AG09309 (cell line): ENCODE measurements around a stretch of chr5.

DNA sequence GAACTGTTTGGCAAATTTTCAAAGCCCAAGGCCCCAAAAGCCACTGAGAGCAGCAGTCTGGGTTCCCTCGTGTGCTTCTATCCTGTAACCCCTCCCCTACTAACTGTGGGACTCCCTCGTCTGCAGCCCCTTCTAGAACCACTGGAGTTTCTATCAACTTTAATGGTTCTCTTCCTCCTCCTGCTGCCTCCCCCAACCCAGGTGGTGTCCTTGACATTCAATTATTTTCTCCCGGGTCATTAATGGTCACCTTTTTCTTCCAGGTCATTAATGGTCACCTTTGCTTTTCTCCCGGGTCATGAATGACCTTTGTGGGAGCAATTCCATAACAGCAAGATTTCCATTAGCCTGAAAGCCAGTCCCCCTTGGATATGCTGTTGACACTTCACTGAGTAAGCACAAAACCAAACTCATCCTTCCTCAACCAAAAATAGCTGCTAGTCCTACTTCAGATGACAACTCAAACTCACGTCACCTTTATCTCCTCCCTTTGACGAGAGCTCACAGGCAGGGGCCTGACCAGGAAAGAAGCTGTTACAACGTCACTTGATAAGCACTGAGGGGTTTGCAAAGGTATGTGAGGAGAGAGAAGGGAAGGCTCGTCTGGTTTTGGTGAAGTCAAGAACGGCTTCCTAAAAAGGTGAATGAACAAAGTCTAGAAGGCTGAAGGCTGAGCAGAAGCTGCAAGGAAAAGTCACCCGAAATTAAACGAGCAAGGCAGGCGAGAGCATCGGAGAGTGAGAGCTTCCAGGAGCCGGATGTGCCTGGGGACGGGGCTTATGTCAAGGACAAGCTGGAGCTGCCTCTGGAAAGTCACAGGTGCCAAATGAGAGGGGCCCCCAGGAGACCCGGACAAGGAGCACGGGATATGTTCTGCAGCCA, 10.9 kb downstream of the CCDC127 start:
- RRBS = 75% methylated on average over 4 of the region's 17 CpGs

- RRBS = no CpG with 5 or more reads among the region's 3 CpGs
Measured at GRCh38 chr5:253677-253978, 17.8 kb upstream of the PDCD6 start.

DNA sequence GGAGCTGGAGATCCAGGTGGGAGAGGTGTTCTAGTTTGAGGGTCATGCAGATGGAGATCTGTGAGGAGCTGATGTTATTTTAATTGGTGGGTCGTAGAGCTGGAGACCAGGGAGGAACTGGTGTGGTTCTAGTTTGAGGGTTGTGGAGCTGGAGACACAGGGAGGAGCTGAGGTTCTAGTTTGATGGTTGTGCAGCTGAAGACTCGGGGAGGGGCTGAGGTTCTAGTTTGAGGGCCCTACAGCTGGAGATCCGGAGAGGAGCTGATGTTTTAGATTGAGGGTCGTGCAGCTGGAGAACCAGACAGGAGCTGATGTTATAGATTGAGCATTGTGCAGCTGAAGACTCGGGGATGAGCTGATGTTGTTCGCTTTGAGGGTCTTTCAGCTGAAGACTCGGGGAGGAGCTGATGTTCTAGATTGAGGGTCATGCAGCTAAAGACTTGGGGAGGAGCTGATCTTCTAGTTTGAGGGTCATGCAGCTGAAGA, 10.1 kb downstream of the PDCD6 start:
- RRBS = no CpG with 5 or more reads among the region's 7 CpGs

DNA sequence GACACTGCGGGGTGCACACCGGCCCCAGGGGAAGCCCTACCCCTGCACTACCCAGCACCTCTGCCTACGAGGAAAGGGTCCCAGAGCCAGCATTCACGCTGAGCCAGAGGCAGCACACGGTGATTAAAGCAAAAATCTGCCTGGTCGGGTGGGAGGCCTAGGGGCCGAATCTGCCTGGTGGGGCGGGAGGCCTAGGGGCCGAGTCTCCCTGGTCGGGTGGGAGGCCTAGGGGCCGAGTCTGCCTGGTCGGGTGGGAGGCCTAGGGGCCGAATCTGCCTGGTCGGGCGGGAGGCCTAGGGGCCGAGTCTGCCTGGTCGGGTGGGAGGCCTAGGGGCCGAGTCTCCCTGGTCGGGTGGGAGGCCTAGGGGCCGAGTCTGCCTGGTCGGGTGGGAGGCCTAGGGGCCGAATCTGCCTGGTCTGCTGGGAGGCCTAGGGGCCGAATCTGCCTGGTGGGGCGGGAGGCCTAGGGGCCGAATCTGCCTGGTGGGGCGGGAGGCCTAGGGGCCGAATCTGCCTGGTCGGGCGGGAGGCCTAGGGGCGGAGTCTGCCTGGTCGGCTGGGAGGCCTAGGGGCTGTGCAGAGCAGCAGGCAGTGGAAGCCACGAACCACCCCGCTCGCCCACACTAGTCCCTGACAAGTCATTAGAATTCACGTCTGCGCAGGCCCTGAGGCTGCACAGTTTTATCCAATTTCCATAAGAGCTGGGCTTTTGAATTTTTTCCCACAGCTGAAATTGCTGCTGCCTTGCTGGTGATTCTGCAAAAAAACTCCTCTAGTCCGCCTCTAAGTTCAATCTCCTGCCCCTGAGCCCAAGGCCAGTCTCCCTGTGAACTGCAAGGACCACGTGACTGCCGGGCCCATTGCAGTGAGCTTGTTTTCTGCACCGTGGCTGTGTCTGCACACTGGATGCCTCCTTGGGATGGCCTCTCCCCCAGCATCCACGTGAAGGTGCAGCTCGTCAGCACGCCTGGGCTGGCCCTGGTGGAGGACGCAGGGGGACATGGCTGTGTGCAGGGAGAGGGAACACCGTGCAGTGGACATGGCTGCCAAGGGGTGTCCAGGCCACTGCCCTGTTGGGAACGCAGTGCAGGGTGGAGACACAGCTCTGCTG, 27.5 kb upstream of the EXOC3 start:
- RRBS = no CpG with 5 or more reads among the region's 46 CpGs

- RRBS = 91% methylated on average over 3 of the region's 35 CpGs
Measured at GRCh38 chr5:463687-464672, 21.0 kb downstream of the EXOC3 start.

GRCh38 chr5:473716-474705, 31.0 kb downstream of the EXOC3 start:
- RRBS = 8% methylated on average over 4 of the region's 69 CpGs

DNA sequence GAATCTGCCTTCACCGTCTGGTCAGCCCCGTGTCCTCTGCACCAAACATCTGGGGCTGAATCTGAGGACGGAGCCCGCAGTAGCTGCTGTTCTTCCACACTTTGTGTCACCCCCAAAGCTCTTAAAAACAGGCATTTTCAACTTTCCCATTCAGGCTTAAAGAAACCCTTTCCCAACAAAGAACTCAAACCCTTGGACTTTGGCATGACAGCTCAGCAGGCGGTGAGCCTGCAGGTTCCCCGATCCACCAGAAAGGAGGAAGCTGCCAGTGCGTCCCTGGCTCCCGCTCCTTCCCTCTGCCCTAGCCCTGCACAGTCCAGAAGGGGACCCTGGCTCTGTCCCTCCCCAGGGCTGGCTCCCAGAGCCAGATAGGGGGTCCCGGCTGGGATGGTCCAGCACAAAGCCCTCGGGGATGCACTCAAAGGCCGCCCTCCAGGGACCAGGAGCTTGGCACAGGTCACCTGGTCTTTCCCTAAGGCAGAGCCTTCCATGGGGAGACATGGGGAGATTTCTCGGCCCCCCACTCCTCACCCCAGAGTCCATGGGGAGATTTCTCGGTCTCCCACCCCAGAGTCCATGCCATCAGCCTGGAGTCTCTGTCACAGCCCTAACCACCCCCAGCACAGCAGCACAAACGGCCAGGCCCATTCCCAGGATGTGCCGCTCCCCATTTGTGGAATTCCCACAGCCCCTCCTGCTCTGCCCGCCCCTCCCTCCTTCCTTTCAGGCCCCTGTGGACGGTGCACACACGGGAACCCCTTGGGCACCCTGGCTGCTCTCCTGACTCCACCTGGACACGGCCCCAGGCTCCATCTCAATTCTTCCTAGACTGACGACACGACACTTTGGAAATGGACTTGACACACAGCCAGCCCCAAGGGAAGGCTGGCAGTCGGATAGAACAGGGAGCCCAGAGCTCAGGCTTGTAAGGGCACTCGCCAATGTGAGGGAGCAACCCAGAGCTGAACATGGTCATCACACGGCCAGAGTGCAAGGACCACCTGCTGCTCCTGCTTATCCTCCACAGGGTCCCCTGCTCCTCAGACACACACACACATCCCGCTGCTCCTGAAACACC, 9.3 kb downstream of the SLC9A3 start:
- RRBS = no CpG with 5 or more reads among the region's 25 CpGs

GRCh38 chr5:538947-539706, 14.9 kb upstream of the SLC9A3 start:
- RRBS = no CpG with 5 or more reads among the region's 30 CpGs

DNA sequence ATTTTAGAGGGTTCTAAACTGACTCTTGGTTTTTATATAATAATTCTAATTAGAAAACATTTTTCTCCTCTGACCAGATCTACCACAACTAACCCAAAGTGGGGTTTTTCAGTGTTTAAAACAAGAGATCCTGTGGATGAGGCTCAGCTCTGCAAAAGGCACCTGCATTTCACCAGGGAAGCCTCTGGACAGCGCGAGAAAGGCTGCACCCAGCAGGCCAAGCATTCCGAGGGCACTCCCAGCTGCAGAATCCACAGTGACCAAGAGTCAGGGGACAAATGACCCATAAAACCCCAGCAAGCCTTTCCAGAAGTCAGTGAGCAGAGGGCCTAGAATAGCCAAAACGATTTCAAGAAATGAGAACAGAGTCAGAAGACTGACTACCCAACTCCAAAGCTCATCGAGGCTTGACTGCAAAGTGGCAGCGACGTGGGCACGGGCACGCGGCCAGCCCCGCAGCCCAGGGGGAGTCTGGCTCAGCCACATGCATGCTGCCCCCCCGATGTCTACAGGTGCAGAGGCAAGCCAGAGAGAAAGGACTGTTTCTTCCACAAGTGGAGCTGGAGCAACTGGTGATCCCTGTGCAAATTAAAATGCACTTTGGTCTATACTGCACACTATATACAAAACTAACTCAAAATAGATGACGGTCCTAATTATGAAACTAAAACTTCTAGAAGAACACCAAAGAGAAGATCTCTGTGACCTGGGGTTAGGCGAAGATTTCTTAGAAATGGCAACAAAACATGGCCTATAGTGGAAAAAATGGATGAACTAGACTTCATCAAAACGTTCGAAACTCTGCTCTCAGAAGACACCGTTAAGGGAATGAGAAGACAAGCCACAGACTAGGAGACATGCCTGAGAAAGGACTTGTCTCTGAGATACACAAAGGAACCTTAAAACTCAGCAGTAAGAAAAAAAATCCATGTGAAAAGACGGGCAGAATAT, 26.1 kb downstream of the TPPP start:
- RRBS = no CpG with 5 or more reads among the region's 18 CpGs

DNA sequence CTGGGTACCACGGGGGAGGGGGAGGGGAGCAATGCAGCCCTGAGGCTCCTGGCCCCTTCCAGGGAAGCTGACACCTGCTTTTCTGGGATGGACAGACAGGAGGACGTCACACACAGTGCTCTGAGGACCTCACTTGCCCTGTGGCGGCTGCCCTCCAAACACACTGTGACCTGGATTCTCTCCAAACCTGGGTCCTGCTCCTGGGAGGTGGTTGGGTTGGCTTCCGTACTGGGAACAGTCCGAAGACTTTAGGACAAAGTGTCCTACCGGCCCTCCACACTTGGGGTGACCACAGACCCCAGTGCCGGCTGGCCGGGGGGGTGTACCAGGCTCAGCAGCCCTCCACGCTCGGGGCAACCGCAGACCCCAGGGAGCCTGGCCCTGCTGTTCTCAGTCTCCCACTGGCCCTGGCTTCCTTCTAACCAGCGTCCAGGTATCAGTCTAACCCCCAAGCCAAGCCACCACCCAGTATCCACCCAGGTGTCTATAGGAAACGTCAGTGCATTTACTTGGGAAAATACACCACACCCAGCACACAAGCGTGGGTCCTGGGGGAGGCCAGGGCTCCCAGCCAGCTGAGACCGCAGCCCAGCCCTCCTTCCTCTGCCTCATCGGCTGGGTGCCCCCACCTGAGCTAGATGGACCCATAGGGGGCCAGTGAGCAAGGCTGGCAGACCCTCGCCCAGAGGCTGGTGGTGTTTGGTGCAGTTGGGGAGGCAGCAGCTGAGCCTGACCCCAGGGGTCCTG, 21.1 kb downstream of the TPPP start:
- RRBS = 33% methylated on average over 1 of the region's 17 CpGs

DNA sequence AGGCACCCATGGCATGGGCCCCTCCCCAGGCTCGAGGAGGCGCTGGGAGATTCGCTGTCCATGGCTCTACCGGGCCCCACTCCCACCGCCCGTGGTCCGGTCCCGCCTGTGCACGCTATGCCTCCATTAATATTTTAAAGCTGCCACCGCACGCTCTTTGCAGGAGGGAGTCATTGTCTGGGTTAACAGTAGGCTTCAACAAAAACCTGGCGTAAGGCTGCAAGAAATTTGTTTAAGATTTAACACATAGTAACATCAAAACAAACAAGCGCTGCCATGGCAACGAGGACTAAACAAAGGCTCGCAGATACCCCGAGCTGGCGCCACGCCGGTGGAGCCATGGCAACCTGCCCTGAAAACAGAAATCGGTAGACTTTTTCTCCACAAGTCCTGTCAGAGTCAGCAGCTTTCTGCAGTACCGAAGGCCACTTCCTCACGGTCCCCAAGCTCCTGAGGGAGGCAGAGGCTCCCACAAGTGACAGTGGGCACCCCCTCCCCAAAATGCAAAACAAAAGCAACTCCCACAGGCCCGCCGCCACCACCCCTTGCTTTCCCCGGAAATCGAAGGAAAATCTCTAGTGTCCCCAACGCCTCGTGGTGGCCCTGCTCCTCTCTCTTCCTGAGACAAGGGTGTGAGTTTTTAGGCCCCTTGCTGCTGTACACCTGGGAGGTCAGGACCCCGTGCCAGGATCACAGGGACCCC, 20.4 kb downstream of the TPPP start:
- RRBS = no CpG with 5 or more reads among the region's 29 CpGs

- RRBS = no CpG with 5 or more reads among the region's 10 CpGs
Measured at GRCh38 chr5:683566-683910, 9.6 kb downstream of the TPPP start.

- RRBS = no CpG with 5 or more reads among the region's 9 CpGs
Measured at GRCh38 chr5:705854-706620, 12.9 kb upstream of the TPPP start.

GRCh38 chr5:800821-801528, 16.4 kb upstream of the ZDHHC11B start:
- RRBS = no CpG with 5 or more reads among the region's 7 CpGs

DNA sequence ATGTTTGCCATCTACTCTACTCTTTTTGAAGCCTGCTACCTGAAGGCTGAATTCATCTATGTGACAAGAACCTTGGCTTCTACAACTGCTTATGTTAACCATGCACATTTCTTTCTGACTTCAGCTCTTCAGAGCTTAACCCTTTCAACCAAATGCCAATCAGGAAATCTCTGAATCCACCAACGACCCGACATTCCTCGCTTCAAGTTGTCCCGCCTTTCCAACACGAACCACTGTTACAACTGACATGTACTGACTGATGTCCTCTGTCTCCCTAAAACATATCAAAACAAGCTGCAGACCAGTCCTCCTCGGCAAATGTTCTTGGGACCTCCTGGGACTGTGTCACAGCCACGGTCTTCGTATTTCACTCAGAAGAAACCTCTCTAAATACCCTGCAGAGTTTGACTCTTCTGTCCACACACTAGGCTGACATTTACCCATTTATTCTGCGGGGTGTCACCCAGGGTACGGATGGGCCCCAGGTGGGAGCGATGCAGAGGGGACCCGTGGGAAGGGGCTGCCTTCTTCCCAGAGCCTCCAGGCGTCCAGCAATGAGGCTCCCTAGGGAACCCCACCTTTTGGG, 18.9 kb upstream of the ZDHHC11 start:
- RRBS = no CpG with 5 or more reads among the region's 13 CpGs

GRCh38 chr5:926736-927327, 34.1 kb downstream of the TRIP13 start:
- RRBS = 9% methylated on average over 19 of the region's 55 CpGs

DNA sequence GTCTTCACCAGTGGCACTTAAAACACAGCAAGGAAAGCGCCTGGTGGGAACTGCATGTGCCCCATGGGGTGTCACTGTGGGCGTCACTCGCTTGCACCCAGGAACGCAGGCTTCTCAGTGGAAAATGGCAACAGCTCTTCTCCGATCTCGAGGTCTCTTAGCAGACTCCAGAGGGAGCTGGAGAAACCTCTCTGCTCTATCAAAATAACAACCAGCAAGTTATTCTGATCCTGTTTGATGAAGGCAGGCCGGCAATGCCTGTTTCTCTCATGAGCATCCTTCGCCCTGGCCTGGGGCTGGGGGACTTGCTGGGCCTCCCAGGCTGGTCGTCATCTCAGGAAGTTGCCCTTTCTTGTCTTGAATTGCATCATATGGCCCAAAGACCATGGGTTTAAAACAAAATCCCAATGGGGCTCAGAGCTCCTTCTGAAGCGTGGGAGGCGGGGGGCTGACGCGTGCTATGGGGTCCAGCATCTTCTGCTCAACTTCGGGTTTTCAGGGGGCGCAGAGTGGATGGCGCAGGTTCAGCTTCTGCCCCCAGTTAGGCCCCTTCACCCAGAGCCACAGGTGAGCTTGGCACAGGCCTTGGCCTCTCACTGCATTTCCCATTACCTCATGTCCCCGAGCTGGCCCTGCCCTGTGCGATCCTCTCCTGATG, 55.7 kb downstream of the TRIP13 start:
- RRBS = no CpG with 5 or more reads among the region's 18 CpGs

GRCh38 chr5:1055047-1055670, 46.6 kb downstream of the NKD2 start:
- RRBS = 85% methylated on average over 6 of the region's 29 CpGs

DNA sequence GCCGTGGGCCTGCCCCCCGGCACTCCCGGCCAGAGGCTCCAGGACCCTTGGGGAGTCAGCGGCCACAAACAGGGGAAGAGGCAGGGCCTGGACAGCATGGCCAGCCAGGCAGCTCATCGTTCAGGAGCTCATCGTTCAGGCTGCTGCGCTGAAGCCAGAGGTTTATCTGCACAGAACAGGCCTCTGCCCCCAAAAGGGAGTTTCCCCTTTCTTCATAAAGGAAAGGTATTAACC, 6.5 kb downstream of the SLC12A7 start:
- RRBS = no CpG with 5 or more reads among the region's 7 CpGs

DNA sequence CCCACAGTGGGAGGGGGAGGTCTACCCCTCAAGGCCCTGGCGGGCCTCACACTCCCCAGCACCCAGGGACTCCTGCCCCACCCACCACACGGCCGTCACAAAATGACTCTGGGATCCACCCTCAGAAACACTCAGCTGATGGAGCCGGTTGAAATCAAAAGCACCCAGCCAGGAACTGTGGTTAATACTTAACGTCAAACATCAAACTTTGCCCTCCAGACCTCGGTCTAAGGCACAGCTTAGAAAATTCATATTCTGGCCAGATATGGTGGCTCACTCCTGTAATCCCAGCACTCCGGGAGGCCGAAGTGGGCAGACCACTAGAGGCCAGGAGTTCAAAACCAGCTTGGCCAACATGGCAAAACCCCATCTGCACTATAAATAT, 6.0 kb downstream of the SLC12A7 start:
- RRBS = no CpG with 5 or more reads among the region's 8 CpGs